ENCODE data around the genes DCUN1D4 and SCFD2.

- RRBS = 23% methylated on average over 10 of the region's 58 CpGs
These were observed 544 bp downstream of the NIPAL1 start for GRCh38 chr4:48016884-48017748.

GRCh38 chr4:48210588-48210882 is 59.1 kb downstream of the TEC start:
- RRBS = no CpG with 5 or more reads among the region's 3 CpGs

GRCh38 chr4:48718908-48719625 is 61.0 kb downstream of the FRYL start:
- RRBS = no CpG with 5 or more reads among the region's 5 CpGs

GRCh38 chr4:48728749-48729361 is 51.2 kb downstream of the FRYL start:
- RRBS = no CpG with 5 or more reads among the region's 16 CpGs

DNA sequence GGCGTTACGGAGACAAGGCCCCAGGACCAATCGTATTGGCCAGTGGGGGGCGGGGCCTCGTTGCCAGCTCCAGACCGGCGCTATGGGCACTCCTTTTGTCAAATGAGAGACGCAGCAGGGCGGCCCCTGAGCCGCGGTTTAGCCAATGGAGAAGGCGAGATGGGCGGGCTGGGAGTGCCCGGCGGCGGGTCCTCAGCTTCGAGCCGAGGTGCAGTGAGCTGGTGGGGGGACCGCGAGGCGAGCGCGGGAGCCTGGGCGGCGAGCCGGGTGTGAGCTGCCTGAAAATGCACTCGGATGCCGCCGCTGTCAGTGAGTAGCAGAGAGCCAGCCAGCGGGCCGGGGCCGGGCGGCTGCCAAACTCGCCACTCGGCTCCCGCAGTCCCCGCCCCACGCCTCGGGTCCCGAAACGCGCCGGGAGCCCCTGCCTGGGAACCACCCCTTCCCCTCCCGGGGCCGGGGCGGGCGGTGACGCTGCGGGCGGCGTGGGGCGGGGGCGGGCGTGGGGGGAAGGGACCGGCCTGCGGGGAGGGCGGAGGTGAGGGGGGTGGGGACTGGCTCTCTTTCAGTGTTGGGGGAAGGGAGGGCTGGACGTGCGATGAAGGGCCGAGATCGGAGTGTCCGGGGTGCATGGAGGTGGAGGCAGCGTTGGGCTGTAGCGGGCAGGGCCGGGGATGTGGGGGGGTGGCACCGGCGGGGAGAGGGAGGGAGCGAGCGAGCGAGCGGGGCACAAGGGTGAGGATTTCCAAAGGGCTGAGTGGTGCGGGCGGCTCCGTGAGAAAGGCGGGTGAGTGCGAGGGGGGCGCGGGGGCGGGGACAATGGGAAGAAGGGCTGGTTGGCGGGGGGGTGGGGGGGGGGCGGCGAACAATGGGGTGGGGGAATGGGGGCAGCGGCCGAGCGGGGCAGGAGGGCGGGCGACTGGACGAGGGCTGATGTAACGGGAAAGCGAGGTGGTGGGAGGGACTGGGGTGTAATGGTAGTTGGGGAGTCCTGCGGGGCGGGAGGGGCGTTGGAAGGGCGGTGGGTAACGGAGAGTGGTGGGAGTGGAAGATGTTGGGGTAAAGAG is at the start of gene DCUN1D4:
Gene DCUN1D4 (plus strand): TSS at position 195 of the 1,064 bp plus-strand sequence.
- RRBS = under 1% methylated on average over 52 of the region's 95 CpGs

DNA sequence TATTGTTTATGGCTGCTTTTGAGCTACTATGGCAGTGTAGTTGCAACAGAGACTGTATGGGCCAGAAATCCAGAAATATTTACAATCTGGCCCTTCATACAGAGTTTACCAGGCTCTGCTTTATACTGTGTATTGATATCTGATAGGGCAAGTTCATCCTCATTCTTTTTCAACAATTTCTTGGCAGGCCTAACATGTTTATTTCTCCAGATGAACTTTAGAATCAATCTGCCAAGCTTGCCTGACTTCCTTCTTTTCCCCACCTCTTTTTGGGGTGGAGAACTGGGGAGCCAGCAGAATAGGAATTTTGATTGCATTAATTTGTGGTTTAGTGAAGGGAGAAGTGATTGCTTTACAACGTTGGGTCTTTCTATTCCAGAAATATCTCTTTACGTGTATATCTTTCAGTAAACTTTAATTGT is 15.9 kb downstream of the DCUN1D4 start:
- RRBS = no CpG with 5 or more reads among the region's 2 CpGs

DNA sequence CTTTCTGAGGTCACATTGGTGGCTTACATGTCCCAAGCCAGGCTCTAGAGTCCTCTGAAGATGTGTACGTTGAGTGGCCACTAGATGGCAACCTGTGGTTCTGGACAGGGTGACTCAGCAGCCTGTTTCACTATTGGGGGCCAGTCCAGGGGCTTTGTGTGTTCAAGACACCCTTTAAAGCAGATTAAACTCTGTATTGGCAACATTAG is 52.9 kb downstream of the DCUN1D4 start:
- RRBS = no CpG with 5 or more reads among the region's 1 CpG

DNA sequence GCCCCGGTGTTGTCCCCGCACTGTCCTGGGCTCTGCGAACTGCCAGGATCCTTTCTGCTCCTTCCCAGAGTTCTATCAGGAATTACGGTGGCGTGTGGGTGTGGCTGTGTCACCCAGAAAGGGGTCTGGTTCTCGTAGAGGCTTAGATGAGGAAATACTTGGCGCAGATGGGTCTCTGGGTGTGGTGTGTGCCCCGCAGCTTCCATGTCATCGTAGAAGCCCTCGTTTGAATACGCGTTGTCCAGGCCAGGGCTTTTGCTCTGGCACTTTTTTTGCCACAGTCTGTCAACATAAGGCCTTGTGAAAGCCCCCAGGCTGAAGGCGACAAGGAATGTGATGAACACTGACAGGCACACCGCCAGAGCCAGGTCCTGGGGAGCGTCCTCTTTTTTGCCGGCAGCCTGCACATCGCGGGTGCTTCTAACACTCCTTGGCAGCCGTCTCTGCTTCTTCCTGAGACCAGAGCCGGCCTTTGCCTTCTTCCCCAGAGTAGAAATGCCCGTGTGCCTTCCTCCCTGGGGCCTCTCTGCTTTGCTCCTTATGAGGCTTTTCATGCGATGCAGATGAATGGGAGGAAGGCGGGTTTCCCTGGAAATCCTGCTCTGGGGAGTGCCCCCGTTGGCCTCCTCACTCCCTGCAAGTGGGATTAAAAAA is 24.5 kb downstream of the LRRC66 start:
- RRBS = 66% methylated on average over 5 of the region's 24 CpGs

GRCh38 chr4:52713744-52714432 is 37.3 kb downstream of the ERVMER34-1 start:
- RRBS = no CpG with 5 or more reads among the region's 12 CpGs

- RRBS = no CpG with 5 or more reads among the region's 4 CpGs
These were observed 24.4 kb upstream of the RASL11B start for GRCh38 chr4:52837687-52838226.

- RRBS = no CpG with 5 or more reads among the region's 3 CpGs
These were observed 153.8 kb downstream of the RASL11B start for GRCh38 chr4:53015913-53016343.

- RRBS = 2% methylated on average over 8 of the region's 51 CpGs
These were observed at the start of gene SCFD2 for GRCh38 chr4:53365539-53366357. SCFD2 (minus strand) TSS chr4:53366061.

DNA sequence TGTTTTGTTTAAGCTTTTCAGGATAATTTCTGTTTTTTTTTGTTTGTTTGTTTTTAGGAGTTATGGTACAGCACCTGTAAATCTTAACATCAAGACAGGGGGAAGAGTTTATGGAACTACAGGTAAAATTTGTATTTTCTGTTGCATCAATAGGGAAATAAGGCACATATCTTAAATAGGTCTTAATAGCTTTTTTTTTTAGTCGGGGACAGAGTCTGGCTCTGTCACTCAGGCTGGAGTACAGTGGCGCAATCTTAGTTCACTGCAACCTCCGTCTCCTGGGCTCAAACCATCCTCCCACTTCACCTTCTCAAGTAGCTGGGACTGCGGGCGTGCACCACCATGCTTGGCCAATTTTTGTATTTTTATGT is 12.3 kb downstream of the FIP1L1 start:
- RRBS = no CpG with 5 or more reads among the region's 5 CpGs

DNA sequence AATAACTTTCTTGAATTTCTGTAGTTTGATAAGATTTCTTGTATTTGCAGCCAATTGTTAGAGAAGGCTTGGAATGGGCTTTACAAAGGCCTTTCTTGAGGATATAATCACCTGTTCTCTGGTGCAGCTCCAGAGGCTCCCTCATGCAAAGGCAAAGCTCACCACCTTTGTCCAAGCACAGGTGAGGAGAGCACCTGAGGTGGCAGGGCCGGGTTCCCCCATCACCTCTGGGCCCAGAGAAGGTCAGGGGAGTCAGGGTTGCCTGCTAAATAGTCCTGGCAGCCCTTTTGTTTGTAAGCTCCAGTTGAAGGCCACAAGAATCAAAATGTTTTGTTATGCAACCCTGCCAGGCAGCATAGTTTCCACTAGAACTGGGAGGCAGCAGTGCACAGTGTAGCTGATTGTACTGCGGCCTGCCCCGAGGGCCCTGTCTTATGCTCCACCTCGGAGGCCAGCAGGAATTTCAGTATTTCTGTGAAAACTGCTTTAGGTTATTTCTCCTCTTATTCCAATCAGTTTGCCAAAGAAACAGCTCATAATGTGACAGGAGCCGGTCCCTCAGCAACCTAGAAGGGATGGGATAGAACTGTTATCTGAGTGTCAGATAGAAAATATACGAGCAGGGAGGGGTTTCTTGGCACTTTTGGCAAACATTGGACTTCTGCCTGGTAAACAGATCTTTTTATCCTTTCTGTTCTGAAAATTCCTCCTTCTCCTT is 93.8 kb downstream of the LNX1 start:
- RRBS = no CpG with 5 or more reads among the region's 6 CpGs

- RRBS = no CpG with 5 or more reads among the region's 5 CpGs
These were observed 375 bp downstream of the LNX1 start for GRCh38 chr4:53590952-53591270.

- RRBS = no CpG with 5 or more reads among the region's 3 CpGs
These were observed 37.6 kb downstream of the CHIC2 start for GRCh38 chr4:54026732-54027345.

GRCh38 chr4:54085233-54085908 is 14.6 kb upstream of the GSX2 start:
- RRBS = no CpG with 5 or more reads among the region's 4 CpGs

DNA sequence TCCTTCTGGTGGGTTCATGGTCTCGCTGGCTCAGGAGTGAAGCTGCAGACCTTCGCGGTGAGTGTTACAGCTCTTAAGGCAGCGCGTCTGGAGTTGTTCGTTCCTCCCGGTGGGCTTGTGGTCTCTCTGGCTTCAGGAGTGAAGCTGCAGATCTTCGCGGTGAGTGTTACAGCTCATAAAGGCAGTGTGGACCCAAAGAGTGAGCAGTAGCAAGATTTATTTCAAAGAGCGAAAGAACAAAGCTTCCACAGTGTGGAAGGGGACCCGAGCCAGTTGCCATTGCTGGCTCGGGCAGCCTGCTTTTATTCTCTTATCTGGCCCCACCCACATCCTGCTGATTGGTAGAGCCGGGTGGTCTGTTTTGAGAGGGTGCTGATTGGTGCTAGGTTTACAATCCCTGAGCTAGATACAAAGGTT is 54.3 kb downstream of the GSX2 start:
- RRBS = no CpG with 5 or more reads among the region's 13 CpGs

DNA sequence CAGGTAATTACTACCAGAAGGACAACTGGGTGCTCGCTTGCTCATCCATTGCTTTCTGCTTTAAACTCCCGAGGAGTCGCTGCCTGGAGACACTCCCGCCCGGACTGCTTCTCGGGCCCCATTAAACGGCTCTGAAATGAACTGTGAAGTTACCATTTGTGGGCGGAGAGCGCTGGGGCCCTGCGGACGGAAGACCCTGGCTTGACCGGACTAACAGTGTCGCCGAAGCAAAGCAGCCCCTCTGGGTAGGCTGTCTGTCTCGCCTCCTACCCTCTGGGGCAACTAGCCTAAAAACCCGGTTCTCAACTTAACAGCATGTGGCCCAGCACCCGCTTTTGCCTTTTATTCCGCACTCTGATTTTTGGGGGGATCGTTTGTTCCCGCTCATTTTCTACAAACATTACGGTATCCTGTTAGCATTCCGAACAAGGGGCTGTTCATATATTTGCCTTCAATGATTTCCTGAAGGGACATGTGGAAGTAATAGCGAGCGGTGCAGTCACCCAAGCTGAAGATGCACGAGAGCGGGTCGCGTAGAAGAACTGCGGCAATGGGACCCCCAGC is 1.7 kb upstream of the PDGFRA start:
- RRBS = 7% methylated on average over 9 of the region's 29 CpGs

- RRBS = no CpG with 5 or more reads among the region's 39 CpGs
These were observed 1.0 kb upstream of the PDGFRA start for GRCh38 chr4:54227883-54228643.

All from PFSK-1 (cell line).